ENCODE data around the genes SHISA5, CELSR3, USP19 and IHO1.

GRCh38 chr3:48473384-48473745 is 7.3 kb downstream of the TREX1 start:
- RRBS, 2 experiments, result no CpG with 5 or more reads among the region's 5 CpGs

DNA sequence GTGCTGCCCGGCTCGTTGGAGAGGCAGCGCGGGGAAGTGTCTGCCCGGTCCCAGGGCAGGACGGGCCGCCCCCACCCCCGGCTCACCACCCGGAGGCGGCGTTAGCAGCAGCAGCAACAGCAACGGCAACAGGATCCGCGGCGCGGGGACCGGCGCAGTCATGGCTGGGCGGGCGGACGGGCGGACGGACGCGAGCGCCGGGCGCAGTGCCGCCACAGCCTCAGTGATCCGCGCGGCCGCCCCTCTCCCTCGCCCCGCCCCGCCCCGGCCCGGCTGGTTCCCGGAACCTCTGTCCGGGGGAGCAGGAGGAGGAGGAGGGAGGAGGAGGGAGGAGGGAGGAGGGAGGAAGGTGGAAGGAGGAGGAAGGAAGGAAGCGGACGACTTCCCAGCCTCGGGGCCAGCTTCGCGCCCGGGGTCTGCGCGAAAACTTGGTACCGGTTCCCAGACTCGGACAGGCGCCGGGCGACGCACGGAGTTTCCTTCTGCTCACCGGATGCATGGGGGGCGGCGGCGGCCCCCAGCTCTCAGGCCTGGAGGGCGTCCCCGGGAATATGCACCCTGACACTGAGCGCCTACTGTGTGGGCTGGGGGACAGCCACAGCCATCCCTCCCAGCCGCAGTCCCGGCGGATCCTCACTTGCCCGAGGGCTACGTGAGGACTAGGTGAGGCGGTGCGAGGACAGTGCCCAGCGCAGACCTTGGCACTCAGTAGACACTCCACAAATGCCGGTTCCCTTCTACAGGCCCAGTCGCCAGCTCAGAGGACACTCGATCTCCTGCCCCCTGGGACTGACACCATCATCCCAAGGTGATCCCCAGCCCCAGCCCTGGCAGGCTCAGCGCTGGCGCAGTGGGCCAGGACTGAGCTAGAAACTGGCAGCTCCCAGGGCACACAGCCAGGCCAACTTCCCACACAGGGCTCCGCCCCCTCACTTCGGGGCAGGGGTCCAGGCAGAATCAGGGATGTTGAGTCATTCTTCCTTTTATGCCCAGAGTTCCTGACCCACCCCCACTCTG is at the start of gene SHISA5:
TSS of gene SHISA5 (minus strand) at position 242 of the 1,017 bp plus-strand sequence.
- RRBS, 2 experiments, result 2% methylated on average over 46 of the region's 77 CpGs

- RRBS, 2 experiments, result no CpG with 5 or more reads among the region's 9 CpGs
Observed at GRCh38 chr3:48596950-48597699, 2.0 kb upstream of the COL7A1 start.

GRCh38 chr3:48662537-48663466 is at the start of gene CELSR3:
TSS of gene CELSR3 (minus strand) at chr3:48662886.
- RRBS, 2 experiments, result 2 to 3% methylated on average over 22 of the region's 74 CpGs

- RRBS, 2 experiments, result no CpG with 5 or more reads among the region's 10 CpGs
Observed at GRCh38 chr3:48734917-48735403, 17.9 kb upstream of the IP6K2 start.

GRCh38 chr3:48989145-48989618 is 859 bp upstream of the P4HTM start:
- RRBS, 2 experiments, result no CpG with 5 or more reads among the region's 6 CpGs

DNA sequence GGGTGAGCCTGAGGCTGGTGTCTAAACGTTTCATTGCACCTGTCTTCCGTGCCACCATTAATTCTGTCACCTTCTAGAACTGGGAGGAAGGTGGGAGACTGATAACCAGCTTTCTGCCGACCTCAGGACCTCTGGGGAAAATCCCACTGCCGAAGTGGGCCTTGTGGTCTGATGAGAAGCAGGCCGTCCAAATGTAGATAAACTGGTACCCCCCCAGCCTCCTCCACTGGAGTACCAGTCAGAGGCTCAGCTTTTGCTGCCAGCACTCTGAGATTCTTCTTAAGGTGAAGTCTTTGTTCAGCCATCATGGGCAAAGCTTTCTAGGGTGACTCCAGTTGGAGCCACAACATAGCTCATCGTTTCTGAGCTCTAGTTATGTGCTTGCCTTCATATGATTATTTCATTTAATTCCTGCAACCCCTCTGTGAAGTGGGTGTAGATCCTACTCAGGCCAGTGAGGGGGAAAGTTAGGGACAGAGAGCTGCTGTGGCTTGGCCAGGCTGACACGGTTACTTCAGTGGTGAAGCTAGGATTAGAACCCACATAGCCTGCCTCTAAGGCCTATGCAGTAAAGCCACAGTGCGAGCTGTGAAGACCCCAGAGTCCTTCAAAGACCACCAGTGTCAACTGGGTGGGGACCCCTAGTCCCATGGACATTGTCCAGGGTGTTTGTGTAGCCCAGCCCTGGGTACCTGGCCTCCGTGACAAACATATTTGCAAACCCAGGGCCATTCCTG is 1.3 kb downstream of the P4HTM start:
- RRBS, 2 experiments, result no CpG with 5 or more reads among the region's 9 CpGs

- RRBS, 2 experiments, result no CpG with 5 or more reads among the region's 14 CpGs
Observed at GRCh38 chr3:49013115-49013554, 5.2 kb downstream of the DALRD3 start.

- RRBS, 2 experiments, result no CpG with 5 or more reads among the region's 7 CpGs
Observed at GRCh38 chr3:49025238-49025809, 3.4 kb downstream of the NDUFAF3 start.

- RRBS, 2 experiments, result under 1 to 2% methylated on average over 12 of the region's 73 CpGs
Observed at GRCh38 chr3:49120470-49121355, at the start of gene USP19. TSS of gene USP19 (minus strand) at chr3:49120823.

- RRBS, 2 experiments, result no CpG with 5 or more reads among the region's 19 CpGs
Observed at GRCh38 chr3:49121356-49122135, 923 bp upstream of the USP19 start.

DNA sequence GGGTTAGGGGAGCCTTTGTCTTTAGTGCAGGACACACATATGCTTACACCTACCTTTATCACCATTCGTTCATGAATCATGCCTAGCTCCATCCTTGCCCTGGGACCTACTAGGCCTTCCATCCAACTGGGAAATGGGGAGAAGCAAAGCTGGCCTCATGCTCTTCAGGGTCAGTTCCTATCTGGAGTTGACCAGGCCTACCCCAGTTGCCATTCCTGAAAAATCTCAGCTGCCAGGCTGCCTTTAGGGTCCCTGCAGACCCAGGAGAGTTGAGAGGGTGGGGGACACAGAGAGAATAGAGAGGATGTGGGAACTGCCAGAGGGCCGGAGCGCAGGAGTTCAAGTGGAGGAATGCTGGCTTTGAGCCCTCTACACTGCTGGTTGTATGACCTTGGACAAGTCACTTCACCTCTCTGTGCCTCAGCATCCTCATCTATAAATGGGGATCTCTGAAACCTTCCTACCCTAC is 4.6 kb downstream of the KLHDC8B start:
- RRBS, 2 experiments, result no CpG with 5 or more reads among the region's 3 CpGs

DNA sequence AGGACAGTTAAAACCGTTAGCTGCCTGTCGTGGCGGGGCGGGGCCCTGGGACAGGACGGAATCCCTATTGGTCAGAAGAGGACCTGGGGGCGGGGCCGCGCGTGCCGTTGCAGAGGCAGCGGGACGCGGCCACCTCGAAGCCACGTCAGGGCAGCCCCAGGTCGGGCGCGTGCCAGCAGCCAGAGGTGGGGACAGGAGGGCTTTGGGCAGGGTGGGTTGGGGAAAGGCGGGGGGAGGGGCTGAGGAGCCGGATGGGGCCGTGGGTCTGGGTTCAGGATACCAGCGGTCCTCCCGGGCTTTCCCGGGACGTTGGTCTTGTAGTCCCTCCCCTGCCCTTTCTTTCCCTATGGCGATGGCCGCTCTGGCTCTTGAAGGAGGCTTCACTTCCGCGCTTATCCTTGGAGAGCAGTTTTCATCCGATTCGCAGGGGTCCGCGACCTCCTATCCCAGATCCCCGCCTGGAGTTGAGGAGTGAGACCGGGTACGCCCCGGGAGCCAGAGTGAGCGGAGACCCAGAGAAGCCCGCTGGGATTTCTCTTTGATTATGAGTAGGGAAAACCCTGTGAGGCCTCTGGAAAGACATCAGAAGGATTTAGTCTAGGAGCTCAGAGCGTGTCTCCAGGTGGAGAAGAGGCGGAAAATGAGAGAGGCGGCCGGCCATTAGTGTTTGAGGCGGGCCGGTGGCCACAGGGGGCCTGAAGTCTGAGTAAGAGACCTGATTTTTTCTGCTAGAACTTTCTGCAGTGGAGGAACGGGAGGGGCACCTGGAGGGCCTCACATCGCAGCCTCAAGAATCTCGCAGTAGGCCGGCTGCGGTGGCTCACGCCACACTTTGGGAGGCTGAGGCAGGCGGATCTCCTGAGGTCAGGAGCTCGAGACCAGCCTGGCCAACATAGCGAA is at the start of gene IHO1:
TSS of gene IHO1 (plus strand) at position 110 of the 900 bp plus-strand sequence.
- RRBS, 2 experiments, result 45 to 47% methylated on average over 5 to 7 of the region's 54 CpGs

GRCh38 chr3:49217857-49218380 is 18.6 kb downstream of the IHO1 start:
- RRBS, 2 experiments, result no CpG with 5 or more reads among the region's 5 CpGs

GRCh38 chr3:49296729-49297313 is 19.8 kb upstream of the C3orf62 start:
- RRBS, 2 experiments, result no CpG with 5 or more reads among the region's 2 CpGs

DNA sequence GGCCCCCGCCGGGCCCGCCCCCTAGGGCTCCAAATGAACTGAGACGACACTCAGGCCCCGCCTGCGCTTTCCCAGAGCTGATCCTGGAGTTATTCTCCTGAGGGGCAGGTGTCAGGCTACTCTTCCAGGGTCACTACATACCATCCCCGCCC is 289 bp downstream of the USP4 start:
- RRBS, 2 experiments, result no CpG with 5 or more reads among the region's 7 CpGs

- RRBS, 2 experiments, result no CpG with 5 or more reads among the region's 4 CpGs
Observed at GRCh38 chr3:49352244-49352884, 5.8 kb downstream of the GPX1 start.

DNA sequence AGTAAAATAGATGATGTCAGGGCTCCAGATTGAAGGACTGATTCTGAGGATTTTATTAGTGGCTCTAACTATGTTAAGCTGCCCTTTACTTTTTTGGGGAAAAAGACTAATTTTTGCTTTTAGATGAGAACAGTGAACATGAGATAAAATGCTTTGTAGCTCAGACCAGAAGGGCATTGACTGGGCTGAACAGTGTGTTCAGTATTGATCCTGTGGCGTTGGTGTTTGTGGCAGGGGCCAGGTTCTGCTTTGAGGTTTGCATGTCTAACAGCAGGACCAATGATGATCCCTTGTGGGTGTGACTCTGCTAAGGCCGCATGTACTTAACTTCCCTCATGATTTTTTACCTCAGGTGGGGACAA is 34.5 kb upstream of the BSN start:
- RRBS, 2 experiments, result no CpG with 5 or more reads among the region's 2 CpGs

GRCh38 chr3:49675863-49676337 is 1.7 kb downstream of the APEH start:
- RRBS, 2 experiments, result no CpG with 5 or more reads among the region's 12 CpGs